Cardiac septum (tissue), 1 donor: ENCODE measurements around a stretch of chr1.

GRCh38 chr1:2638406-2639386 lies 5.9 kb upstream of the MMEL1 start:
- PRO-cap, result no peak

DNA sequence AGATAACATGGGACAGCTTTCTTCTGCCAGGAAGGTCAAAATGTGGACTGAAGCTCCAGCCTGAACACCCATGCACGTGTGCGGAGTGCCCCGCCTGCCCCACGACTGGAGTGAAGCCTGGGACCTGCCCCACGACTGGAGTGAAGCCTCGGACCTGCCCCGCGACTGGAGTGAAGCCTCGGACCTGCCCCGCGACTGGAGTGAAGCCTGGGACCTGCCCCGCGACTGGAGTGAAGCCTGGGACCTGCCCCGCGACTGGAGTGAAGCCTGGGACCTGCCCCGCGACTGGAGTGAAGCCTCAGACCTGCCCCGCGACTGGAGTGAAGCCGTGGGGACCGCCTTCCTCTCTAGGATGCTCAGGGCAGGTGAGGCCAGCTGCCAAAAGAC lies 61.4 kb upstream of the ACTRT2 start:
- PRO-cap, result unidirectional peak, minus-strand start at position 317 of the sequence

DNA sequence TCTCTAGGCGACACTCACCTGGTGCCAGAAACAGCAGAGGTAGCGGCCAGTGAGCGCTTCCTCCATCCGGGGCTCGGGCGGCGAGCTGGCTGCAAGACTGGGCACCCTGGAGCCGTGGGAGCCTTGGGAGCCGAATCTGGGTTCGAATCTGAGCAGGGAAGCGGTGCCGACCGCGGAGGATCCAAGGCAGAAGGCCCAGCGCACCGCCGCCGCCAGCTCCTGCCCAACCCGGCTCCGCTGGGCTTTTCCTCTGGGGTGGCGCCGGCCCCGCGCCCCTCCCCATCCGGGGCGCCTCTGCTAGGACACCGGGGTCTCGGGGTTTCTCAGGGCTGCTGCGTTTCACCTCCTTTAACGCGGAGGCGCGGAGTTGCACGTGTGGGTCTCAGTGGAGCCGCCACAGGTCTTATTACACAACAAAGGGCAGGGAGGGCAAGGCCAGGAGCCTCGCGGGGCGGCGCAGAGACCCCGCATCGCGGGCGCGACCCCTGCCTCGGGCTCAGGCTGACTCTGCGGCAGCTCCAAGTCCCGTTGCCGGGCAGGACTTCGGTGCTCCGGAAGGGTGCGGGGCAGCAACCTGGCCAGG lies 1.6 kb upstream of the PRDM16 start:
- PRO-cap, result unidirectional peak, plus-strand start at position 416 of the sequence

- PRO-cap, result bidirectional peak, plus-strand start at chr1:3071655, minus-strand start at chr1:3071407
Observed at GRCh38 chr1:3071348-3071900, 2.4 kb downstream of the PRDM16 start.

DNA sequence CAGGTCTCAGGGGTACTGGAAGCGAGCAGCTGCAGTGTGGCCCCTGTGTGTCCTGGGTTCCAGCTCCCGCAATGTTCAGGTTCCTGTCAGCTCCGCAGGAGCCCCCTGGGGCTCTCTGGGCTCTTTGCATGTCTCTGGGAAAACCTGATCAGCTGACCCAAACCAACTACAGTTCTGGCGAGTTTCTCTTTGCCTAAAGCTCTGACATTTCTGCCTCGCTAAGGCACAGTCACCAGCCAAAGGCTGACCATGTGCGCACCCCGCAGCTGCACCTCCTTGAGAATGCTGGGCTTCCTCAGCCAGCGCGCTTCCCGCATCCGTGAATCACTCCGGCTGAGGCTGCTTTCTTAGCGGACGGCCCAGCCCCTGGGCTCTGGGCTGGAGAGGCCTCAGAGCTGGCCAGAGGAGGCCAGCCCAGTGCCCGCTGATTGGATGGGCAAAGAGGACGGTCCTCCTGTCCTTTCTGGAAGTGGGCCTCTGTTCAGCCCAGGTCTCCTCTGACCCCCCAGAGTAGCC lies 56.0 kb downstream of the PRDM16 start:
- PRO-cap, result no peak

GRCh38 chr1:3195501-3195984 lies 126.5 kb downstream of the PRDM16 start:
- PRO-cap, result no peak

DNA sequence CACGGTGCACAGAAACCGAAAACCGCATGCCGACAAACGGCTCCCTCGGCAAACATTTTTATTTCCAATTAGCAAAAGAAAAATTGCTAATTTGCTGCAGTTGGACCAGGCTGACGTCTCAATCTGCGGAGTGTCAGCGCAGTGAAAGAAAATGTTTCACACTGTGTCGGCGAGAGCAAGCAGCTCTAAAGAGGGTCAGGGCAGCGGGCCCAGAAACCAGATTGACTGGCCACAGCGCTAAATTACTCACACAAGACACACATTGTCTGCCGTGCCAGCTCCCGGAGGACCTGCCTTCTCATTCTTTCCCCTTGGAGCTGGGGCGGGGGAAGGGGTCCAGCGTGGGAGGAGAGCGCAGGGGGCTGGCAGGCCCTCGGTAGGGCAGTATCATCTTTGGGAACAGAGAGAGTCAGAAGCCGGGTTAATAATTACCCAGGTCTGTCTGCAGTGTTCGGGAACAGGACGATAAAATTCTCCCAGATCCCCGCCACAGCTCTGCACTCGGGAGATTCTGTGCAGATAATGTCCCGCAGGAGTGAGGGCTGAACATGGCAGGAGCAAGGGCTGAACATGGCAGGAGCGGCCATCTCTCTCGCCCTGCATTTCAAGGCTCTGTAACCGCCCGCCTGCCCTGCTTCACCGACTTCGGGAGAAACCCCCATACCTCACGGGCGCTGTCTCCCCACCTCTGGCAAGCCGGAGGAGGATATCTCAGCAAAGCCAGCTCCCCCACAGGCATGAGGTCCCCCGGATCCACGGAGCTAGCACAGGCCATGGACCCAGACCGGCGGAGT lies 150.3 kb downstream of the PRDM16 start:
- PRO-cap, result no peak

DNA sequence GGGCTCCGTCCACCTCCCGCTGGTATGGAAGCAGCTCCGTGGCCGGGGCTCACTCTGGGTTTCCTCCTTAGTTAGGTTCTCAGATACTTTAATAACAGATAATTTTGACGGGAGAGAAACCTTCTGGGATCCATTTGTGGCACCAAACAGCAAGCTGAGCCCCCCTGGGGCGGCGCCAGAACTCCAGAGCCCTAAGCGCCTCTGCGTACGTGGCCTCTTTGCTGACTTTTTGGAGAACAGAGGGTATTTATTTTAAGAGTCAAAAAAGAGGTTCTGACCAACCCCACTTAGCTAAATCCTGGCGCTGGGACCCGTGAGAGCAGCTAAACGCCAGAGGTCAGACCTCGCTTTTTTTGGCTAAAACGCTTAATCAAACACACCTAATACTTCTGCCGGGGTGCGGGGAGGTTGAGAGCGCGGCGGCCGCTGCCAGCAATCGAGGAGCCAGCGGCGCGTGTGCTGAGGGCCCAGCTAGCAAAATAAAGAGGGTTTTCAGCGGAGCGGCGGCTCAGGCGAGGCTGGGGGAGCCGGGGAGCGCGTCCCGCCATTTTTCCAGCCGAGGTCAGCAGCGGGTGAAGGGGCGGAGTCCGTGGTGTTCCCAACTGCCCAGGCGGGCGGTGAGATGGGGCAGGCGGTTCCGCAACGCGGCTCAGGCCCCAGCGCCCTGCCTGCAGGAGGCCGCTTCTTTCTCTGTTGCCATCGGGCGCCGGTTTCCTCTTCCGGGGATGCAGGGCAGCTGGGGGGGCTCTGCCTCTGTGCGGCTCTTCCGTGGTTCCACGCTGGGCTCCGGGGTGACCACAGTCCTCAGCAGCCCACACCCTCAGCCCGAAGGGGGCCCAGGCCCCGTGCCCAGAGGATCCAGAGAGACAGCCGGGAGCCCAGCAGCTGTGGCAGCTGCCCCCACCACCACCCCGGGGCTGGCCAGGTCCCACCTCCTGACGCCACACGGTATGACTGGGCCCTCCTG lies 171.8 kb downstream of the PRDM16 start:
- PRO-cap, result no peak

GRCh38 chr1:3249645-3250512 lies 180.9 kb downstream of the PRDM16 start:
- PRO-cap, result no peak

DNA sequence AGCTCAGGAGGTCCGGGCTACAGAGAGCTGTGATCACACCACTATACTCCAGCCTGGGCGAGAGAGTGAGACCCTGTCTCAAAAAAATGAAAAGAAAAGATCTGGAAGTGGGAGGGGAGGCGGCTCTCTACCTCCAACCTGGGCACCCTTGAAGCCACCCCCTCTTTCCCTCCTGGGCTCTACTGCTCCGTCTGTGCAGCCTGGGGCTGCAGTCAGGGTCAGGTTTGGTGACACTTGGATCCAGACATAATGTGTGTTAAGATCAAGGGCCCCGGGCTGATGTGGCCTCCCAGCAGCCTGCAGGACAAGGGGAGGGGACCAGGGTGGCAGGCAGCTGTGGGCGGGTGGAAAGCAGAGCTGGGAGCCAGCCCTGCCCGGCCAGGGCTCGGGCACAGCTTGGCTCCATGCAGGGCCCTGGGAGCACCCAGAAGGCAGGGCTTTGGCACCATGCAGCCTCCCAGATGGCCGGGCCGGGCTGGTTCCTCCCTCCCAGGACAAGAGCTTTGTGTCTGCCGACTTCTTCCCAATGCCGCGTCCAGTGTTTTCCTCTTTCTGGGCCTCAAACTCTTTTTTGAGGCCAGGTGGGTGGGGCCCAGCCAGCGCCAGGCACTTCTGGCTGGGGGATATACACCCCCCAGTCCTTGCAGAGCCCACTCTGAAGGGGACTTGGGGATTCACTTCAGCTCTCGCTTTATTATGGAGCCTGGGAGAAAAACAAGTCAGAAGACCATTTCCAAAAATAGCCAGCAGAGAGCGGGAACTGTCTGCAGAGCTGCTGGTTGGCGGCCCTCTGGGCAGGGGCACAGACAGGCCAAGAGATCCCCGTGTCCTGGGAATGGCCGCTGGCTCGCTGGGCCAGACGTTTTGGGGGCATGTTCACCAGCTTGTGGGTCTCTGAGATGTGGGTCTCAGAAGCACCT lies 104.0 kb upstream of the ARHGEF16 start:
- PRO-cap, result bidirectional peak, plus-strand start at position 349 of the sequence, minus-strand start at position 251 of the sequence; bidirectional peak, plus-strand start at position 814 of the sequence, minus-strand start at position 688 of the sequence

DNA sequence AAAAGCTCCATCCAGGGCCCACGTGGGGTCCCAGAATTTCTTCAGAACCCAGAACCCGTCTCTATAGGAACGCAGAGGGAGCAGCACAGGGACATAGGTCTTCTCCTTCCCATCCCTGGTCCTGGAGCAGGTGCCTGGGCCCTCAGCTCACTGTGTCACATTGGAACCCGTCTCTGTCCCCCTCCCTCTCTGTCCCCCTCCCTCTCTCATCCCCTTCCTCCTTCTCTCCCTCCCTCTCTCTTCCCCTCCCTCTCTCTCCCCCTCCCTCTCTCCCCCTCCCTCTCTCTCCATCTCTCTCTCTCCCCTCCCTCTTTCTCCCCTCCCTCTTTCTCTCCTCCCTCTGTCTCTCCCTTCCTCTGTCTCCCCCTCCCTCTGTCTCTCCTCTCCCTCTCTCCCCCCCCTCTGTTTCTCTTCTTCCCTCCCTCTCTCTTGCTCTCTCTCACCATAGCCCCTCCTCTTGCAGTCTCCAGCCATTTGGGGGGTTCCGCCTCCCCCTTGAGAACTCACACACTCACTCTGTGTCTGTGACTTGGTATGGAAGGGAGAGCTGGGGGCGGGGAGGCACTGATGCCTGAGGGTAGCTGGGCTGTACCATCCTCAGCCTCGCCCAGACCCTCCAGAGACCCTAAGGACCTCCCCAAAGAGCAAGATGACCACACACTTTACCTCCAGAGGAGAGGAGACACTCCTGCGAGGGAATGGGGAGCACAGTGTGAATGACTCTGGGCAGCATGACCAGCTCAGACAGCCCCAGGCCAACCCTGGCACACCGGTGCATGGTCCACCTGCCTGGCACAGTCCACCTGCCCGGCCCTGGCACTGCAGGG lies 102.9 kb upstream of the ARHGEF16 start:
- PRO-cap, result unidirectional peak, minus-strand start at position 123 of the sequence; unidirectional peak, minus-strand start at position 157 of the sequence

- PRO-cap, result no peak
Observed at GRCh38 chr1:3468041-3468880, 13.8 kb downstream of the ARHGEF16 start.

- PRO-cap, result no peak
Observed at GRCh38 chr1:3677541-3677811, 25.2 kb downstream of the TP73 start.

DNA sequence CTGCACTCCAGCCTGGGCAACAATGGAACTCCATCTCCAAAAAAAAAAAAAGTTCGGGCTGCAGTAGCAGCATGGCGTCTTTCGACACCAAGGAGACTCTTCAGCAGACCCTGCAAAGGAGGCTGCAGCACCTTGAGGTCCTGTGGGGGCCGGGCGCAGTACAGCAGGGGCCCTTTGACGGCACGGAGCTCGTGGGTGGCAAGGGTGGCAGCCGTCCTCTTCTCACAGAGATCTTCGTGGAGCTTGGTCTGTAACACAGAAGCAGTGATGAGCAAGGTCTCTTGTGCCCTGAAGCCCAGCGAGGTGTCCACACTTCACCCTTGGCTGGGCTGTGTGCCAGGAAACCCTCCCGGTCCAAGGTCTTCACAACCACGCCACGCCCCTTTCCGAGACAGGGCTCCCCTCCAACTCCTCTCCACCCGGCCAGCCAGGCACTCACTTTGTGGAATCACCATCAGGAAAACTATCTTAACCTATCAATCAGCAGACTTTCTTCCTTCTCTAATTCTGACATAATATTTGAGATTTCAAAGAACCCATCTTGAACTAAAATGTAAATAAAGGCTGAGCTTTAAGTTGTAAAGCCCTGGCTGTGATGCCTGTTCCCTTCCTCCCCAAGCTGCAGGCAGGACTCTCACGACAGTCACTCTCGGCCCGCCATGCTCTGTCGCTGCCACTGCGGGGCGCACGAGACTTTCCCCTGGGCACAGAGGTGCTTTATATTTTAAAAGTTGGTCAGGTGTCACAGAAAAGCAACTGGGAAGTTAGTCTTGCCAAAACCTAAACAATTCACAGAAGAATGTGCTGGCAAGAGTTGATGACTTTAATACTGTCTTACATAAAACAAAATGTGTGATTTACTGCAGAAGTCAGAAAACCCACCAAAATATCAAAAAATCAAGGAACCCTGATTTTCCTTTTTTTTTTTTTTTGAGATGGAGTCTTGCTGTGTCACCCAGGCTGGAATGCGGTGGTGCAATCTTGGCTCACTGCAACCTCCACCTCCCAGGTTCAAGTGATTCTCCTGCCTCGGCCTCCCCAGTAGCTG lies 11.0 kb downstream of the LRRC47 start:
- PRO-cap, result no peak

- PRO-cap, result no peak
Observed at GRCh38 chr1:3880124-3880570, 19.9 kb downstream of the C1orf174 start.

GRCh38 chr1:4352575-4352922 lies 301.9 kb upstream of the AJAP1 start:
- PRO-cap, result no peak

DNA sequence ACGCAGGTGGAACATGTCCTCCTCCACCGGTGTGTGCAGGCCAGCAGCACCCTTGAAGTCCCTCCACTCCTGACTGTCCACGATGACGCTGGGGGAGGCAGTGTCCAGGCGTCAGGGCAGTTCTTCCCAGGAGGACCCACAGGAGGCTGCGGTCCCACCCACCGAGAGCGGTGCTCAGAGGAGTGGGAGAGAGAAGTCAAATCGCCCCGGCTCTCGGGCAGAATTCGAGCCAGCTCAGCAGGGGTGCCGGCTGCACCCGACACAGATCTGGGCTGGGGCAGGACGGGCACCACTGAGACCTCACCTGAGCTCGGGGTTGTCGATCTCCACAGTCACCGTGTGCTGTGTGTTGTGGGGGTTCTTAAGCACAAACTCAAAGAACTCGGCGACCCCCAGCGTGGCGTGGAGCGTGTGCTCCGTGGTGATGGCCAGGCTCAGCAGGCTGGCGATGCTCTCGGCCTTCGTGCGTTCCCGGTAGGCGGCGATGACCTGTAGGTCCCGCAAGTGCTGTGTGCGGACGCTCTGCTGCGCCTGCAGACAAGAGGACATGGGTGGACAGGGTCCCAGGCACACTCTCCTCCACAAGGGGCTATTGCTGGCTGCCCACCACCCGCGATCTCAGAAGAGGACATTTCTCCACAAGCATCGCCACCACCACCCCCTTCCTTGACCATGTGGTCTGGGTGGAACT lies 117.5 kb downstream of the NPHP4 start:
- PRO-cap, result no peak

DNA sequence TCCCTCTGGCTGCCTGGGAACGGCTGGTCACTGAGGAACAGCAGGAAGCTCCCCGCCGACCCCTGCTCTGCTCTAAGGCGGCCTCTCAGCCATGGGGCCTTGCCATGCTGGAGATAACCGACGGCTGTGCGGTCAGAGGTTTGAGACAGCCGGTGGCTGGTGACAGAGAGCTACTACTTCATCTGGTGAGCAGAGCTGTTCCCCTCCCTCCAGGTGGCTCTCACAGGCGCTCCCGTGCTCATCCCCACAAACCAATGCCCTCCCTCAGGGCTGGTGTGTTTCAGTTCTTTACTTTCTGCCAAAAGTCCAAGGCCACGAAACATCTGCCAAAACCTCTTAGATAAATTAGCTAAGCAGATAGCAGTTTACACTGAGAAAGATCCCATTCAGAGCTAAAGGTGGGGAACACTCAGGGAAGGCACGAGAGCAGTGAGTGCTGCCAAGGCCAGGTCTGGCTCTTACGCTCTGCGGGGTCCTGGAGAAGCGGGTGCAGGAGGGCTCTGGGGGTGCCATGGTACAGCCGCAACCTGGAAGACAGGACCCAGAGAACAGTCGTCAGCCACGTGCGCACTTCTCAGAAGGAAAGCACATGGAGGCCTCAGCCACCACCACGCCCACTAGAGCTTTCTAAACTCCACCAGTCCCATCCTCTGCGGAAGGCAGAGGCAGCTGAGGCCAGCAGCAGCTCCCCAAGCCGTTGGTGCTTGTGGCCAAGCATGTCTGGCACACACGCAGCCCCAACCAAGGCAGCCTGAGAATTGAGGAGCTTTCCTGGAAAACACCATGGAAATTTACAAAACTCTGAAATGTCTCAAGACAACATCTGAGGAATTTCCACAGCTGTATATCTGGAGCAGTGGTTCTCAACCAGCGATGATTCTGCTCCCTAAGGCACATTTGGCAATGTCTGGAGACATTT lies 25.1 kb downstream of the NPHP4 start:
- PRO-cap, result no peak

DNA sequence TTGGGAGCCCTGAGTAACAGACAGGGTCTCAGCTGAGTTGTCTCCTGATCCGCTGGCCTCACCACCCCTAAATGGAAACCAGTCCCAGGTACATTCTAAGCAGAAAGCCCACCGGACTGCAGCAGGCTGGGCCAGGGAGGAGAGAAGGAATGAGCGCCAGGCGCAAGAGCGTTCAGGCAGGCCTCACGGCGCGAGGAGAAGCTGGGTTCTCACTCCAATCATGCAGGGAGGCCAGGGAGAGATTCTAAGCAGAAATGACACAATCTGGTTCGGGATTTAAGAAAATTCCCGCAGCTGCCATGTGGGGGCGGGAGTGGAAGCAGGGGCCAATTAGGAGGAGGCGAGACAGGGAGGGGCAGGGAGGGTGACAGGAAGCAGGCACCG lies 12.0 kb downstream of the NPHP4 start:
- PRO-cap, result no peak

- PRO-cap, result no peak
Observed at GRCh38 chr1:6013020-6013438, 20.8 kb upstream of the NPHP4 start.